Tibial artery (tissue), 1 donor: Measurements from ENCODE around the gene GFOD1.

DNA sequence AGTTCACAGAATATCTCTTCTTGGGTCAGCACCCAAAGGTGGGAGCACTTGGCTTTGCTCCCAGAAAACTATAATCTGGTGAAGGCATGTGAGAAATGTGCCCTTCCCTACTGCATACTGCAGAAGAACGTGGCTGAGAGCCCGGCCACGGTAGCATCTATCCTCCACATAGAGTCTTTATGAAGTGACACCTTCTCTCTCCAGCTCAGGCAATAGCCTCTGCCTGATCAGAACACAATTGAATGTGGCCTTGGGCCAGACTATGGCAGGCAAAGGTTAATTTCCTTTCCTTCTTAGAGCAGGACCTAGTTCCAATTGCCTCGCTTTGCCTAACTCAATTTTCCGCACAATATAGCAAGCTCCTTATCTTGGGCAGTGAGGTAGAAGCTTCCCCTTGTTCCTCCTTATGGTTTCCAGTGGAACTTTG lies 79.4 kb downstream of the GFOD1 start:
- PRO-cap: no peak

GRCh38 chr6:13432733-13433178 lies 54.6 kb downstream of the GFOD1 start:
- PRO-cap: no peak

- PRO-cap: no peak
Measured at GRCh38 chr6:13461011-13462048, 26.1 kb downstream of the GFOD1 start.

GRCh38 chr6:13484049-13484549 lies 3.3 kb downstream of the GFOD1 start:
- PRO-cap: no peak

- PRO-cap: unidirectional peak, minus-strand start at chr6:13487319; bidirectional peak, plus-strand start at chr6:13487932, minus-strand start at chr6:13487600
Measured at GRCh38 chr6:13487197-13488109, at the start of gene GFOD1. GFOD1 (minus strand) TSS chr6:13487600.

DNA sequence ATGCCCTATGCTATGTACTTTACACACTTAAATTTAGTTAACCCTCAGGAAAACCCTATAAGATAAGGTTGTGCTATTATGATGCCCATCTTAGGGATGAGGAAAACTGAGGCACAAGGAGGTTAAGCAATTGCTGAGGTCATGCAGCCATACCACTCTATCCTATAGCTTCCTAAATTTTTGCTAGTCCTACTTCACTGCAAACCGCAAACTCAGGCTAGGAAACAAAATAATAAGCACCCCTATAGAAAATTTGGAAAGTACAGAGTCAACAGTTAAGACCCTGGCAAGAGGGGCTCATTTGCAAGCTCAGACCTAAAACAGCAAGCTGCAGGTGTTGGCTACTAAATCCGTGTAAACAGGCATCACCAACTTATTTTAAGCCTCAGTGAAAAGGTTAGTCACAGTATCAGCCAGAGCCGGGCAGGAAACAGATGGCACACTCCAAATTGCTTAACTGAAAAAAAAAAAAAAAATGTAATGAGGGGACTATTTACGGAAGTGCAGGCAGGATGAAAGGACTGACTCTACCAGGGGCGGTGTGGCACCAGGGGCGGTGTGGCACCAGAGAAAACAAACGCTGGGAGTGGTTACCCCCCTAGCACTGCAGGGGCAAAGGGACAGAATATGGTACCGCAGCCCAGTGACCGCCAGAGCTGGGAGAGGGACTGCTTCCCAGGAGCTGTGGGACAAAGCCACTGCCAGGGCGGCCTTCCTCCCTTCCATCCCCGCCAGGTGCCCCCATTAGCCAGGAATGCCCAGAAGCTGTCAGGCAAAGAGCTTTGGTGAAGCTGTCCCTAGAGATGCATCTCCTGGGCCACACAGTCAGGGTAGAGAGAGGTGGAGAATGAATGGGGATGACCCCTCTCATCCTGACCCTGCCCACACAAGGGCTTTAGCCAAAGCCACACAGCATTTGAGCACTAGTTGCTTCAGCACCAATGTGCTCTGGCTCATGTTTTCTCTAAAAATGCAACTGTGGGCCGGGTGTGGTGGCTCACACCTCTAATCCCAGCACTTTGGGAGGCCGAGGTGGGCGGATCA lies 39.4 kb upstream of the GFOD1 start:
- PRO-cap: no peak

DNA sequence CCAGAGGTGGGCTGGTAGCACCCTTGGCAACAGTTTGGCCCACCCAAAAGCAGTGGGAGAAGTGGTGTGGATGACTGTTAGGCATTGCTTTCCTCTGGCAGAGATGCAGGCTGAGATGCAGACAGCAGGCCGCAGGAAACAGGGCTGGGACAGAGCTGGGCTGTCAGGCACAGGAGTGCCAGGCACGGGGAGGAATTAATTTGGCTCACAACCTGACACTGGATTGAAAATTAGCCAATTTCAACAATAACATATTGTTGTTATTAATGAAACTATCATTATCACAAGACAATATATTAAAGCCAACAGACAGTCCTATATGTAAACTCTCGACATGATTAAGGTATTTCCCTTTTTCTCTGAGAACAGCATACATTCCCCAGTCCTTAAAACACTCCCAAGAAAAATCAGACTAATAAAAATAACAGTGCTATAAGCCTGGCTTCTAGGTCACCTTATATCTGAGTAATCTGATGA lies 15.6 kb upstream of the SIRT5 start:
- PRO-cap: no peak

DNA sequence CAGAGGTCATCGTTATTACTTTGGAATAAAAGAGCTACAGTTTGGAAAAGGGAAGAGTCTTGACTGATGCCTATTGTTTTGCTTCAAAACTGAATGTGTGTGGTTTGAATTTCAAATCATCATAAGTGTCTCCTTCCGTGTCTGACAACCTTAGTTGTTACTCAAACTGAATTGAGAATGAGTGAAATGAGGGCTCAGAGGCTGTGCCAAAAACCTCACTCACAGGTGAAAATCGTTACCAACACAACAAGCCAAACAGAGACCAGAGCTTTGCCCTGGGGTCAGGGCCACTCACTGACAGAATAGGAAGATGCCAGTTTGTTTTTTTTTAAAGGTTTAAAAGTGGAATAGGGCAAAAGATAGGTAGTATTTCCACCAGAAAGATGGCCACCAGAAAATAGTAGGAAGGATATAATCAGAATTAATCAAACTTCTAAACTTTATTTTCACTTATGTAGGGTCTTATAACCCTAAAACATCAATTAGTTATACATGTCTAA lies 15.1 kb upstream of the SIRT5 start:
- PRO-cap: no peak

DNA sequence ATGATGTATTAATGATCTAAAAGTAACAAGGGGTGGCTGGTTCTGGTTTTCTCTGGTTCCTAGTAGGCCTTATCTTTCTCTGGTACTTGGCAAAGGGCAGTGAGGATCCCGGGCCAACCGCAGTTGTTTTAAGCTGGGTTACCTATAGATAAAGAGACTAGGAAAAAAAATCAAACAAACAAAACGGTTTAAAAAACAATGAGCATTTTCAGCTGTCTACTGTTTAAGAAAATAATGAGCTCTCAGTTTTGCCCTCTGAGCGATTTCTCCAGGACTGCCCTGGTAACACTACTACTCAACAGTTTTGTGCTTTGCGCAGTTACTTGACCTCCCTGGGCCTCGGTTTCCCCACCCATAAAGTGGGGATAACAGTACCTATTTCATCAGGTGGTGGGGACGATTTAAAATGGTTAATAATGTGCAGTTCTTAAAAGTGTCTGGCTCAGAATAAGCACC lies 1.3 kb upstream of the SIRT5 start:
- PRO-cap: no peak

GRCh38 chr6:13620660-13621601 lies 5.8 kb downstream of the NOL7 start:
- PRO-cap: no peak

- PRO-cap: no peak
Measured at GRCh38 chr6:13651830-13652447, 36.8 kb downstream of the NOL7 start.

DNA sequence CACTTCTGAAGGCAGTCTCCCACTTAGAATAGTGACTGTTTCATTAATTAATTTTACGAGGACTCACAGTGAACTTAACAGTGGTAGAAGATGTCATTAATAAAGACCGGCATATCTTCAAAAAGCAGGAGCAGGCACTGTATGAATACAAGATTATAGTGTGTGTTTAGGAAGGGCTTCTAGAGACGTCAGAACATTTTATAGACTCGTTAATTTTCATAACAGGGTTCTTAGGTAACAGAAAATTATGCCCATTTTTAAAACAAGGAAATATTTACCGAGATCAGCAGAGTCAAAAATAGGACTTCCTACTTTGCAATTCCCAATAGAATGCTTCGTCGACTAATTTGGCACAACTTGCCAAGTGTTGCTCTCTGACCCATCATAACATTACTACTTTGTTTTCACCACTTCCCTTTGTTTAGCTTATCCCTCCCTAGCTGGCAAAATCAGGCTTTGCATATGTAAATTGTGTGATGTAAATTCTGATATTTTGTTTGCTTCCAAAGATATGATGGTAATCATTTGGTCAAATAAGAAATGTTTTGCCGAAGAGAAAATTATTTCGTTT lies 855 bp upstream of the RANBP9 start:
- PRO-cap: no peak

GRCh38 chr6:14095169-14096011 lies 22.2 kb upstream of the CD83 start:
- PRO-cap: no peak

- PRO-cap: no peak
Measured at GRCh38 chr6:14299023-14299455, 181.5 kb downstream of the CD83 start.

DNA sequence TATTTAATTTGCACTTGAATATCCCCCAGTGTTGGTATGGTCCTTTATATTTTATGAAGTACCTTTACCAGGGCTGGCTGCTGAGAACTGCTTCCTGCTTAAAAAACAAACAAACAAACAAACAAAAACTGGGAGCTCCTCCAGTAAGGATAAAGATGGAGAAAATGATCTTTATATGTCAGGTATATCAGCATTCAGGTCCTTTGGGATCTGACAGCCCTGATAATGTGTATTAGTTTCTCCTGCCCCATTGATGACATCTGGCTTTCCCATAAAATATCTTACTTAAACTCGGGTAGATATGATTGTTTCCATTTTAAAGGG lies 284.6 kb downstream of the CD83 start:
- PRO-cap: no peak

DNA sequence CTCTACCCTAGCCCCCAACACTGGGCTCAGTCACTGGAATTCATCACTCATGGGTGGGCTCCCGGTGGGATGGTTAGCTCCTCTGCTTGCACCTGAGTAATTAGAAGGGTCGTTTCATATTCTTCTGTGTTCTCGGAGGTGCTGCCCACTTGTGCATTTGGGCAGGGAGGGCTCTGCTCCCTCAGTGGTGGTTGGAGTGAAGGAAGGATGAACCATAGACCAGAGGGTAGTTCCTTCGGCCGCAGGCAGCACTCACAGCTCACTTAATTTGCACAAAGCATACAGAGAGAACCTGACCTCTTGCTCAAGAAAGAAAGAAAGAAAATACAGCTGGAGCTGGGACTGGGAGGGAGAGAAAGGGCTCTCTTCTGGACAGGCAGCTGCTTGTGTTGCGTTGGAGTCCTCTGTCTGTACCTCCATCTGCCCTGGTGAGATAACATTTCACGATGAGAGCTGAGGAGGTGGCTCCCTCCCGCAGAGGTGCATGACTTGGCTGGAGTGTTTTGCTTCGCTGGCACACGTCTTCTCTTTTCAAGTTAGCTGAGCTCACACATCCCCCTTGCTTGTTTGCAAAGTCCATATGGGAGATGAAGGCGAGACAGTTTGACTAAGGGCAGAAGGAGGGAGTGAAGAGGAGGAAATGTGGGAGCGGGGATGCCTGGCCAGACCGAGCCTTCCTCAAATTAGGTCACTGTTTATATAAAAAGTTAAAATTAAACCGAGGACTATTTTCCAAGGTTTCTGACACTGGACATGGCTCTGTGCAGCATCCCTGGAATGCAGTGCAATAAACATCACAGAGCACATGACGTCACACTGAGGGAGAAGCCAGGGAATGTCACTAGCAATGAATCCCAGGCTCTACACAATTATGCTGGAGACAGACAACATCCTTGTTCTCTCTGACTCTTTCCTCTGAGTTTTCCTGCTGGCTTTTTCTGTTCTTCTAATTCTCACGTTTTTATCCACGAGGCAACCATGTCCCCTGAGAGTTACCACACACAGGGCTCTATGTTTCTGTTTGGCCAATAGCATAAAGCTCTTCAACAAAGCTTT lies 359.4 kb downstream of the CD83 start:
- PRO-cap: no peak

GRCh38 chr6:14638799-14639737 lies 521.5 kb downstream of the CD83 start:
- PRO-cap: no peak

GRCh38 chr6:14729095-14729590 lies 516.7 kb upstream of the JARID2 start:
- PRO-cap: no peak

GRCh38 chr6:14910665-14911586 lies 334.9 kb upstream of the JARID2 start:
- PRO-cap: bidirectional peak, plus-strand start at chr6:14910922, minus-strand start at chr6:14910760

GRCh38 chr6:15036474-15037355 lies 209.2 kb upstream of the JARID2 start:
- PRO-cap: no peak